Non-pigmented ciliary epithelial cell (primary cell): ENCODE measurements around a stretch of chr6.

- RRBS: no CpG with 5 or more reads among the region's 2 CpGs
These were observed 206.2 kb downstream of the PTPRK start for GRCh38 chr6:128313870-128314918.

GRCh38 chr6:128352429-128353273, 167.7 kb downstream of the PTPRK start:
- RRBS: no CpG with 5 or more reads among the region's 2 CpGs

DNA sequence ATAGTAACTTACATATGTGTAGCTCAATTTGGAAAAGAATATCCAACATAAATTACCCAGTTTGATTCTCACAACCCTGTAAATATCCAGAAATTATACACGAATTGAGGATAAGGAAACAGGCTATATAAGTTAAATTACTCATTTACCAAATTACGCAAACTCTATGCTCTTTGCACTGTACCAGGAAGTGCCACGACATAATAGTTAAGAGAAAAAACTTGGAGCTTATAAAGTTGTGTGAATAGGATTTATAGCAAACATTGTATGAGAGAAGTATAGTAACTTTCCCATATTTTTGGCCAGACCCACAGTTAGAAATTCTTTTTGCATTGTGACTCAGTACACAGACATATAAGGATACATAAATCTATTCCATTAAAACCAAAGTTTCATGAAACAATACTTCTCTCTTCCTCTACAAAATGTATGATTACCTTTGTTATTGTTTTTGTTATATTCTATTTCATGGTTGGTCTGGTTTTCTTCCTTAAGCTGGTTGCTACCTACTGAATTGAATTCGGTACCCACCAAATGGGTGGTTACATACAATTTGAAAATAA, 20.9 kb downstream of the PTPRK start:
- RRBS: no CpG with 5 or more reads among the region's 4 CpGs

DNA sequence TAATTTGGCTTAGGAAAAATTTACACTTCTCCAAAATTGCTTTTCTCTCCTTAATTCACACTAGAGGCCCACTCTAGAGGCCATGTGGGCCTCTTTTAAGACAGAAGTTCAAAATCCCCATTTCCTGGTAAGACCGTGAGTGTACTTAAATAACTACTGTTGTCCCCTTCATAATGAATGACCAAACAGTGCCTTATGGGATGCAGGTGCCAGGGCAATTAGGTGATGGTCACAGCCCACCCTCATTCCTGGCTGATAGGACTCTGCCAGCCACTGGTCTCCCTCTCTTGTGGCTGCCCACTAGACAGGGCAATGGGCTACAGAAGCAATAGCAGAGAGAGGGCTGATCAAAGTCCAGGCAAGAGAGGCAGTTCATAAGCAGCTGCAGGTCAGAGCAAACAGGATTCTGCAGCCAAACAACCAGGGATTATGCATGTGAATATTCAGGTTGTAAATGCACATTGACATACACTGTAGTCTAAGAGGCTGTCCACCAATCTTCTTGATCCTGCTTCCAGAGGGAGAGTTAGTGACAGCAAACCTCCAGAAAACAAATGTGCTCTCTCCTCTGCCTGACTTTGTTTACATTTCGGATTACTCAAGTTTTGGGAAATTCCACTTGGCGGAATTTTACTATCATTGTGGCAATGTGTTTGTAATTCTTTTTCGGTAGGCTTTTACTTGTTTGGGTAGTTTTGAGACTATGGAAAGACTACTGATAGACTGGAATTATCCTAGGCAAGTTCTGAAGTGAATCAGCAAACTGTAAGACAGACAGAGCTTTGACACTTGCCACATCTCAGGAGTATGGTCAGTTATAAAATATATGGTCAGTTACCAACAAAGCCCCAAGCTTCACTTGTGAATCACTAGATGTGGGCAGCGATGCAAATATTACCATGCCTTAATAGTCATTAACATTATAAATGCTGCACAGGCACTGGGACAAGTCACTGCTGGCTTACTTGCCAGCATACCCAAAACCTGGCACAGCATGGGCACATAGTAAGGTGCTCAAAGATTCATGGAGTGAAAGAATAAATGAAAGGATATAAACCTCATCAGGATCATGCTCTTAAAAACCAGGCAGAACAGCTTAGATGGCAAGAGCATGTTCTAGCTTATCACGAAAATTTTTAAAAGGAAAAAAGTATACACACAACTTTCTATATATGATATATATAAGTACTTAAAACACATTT, 12.7 kb downstream of the PTPRK start:
- RRBS: no CpG with 5 or more reads among the region's 6 CpGs

- RRBS: no CpG with 5 or more reads among the region's 2 CpGs
These were observed 3.9 kb downstream of the PTPRK start for GRCh38 chr6:128516522-128516951.

DNA sequence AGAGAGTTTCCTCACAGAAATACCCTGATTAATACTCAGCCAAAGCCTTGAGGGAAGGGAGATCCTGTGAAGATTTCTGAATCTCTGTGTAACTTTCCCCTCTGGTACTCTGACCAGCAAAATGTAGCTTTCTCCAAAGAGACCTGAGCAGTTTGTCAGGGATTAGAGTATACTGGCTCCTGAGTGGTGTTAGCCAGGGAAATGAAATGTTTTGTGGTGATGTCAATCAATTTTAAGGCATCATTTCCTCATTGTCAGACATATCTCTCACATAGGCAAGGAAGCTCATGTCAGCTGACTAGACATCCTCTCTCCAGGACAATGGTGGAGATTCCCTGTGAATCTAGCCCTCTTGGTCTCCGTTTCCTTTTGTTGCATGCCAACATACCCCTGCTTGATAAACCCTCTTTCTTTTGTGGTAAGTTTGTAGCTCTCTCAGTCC, 135.5 kb upstream of the PTPRK start:
- RRBS: no CpG with 5 or more reads among the region's 1 CpG

DNA sequence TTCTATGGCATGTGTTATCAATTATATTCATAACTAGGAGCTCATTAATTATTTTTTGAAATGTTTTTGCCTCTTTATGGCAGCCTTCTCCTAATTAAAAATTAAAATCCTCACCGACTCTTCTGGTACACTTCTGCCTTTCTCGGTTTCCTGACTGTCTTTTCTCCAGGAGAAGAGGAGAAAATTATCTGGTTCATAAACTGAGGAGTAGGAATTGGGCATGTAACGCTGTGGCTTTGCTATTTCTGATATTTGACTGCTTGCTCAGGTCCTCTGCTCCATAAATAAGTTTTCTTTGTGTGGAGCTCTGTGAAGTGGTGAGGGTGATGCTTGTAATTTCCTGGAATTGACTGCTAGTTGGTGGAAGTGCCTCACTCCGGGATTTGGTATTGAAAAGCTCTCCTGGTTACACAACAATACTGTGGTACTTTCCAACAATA, 25.2 kb upstream of the LAMA2 start:
- RRBS: no CpG with 5 or more reads among the region's 4 CpGs

- RRBS: no CpG with 5 or more reads among the region's 6 CpGs
These were observed 2.5 kb downstream of the LAMA2 start for GRCh38 chr6:128885421-128885882.

DNA sequence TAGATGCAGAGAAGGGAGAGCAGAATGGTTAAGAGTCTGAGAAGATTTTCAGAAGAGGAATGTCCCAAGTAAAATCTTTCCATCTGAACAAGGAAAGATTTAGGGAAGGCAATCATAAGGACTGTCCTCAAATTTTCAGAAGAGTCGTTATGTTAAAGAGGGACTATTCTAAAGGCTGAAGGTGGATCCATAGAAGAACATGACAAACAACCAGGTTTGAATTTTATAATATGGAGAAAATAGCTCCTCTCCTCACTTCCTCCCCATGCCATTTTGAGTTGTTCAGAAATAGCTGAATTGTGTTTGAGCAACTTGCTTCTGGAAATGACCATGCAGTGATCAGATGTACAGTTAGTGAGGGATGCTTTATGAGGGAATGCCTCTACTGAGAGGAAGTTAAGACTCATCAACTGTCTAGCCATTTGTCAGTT, 3.6 kb downstream of the LAMA2 start:
- RRBS: no CpG with 5 or more reads among the region's 1 CpG

DNA sequence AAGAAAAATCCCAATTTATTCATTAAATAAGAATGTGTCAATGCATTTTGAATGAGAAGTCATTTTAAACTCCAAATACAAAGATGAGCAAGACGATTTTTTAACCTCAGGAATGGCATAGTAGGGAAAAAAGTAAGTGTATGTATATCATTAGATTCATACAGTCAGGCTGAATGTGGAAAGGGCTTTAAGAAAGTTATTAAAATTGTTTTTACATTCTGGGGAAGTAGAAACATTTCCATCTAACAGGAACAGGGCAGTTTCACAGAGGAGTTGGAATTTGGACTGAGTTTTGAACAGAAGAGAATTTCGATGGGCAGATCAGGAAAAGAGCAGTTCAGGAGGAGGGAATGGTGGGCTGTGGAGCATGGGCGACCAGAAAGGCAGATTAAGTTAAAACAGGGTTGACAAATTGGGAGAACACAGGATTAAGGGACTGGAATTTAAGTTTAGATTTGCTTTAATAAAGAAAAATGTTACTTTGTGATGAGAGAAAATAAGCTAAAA, 29.7 kb downstream of the LAMA2 start:
- RRBS: no CpG with 5 or more reads among the region's 3 CpGs

DNA sequence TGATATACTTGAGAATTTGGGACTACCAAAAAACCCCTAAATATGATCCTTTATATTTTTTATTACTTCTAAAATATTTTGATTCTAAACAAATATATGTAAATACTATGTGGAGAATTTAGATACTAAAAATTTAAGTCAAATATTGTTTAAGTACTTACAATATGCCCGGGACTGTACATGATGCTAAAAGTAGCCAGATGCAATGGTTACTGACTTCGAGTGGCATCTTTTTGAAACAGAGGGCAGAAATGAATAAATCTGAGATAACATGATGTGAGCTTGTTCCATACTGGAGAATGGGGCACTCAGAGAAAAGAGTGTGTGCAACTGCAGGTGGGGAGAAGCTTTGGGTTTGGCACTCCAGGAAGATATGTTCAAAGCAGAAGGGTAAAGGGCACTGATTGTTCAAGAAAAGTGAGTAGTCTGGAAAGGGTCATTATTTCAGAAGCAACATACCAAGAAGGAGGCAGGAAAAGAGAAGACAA, 67.0 kb downstream of the LAMA2 start:
- RRBS: no CpG with 5 or more reads among the region's 2 CpGs

- RRBS: no CpG with 5 or more reads among the region's 1 CpG
These were observed 181.2 kb downstream of the LAMA2 start for GRCh38 chr6:129064009-129064589.

DNA sequence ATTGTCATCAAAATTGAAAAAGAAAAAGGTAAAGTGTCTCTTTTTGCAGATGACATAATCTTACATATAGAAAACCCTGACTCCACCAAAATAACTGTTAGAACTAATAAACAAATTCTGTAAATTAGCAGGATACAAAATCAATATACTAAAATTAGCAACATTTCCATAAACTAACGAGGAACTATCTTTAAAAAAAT, 182.4 kb downstream of the LAMA2 start:
- RRBS: no CpG with 5 or more reads among the region's 1 CpG

DNA sequence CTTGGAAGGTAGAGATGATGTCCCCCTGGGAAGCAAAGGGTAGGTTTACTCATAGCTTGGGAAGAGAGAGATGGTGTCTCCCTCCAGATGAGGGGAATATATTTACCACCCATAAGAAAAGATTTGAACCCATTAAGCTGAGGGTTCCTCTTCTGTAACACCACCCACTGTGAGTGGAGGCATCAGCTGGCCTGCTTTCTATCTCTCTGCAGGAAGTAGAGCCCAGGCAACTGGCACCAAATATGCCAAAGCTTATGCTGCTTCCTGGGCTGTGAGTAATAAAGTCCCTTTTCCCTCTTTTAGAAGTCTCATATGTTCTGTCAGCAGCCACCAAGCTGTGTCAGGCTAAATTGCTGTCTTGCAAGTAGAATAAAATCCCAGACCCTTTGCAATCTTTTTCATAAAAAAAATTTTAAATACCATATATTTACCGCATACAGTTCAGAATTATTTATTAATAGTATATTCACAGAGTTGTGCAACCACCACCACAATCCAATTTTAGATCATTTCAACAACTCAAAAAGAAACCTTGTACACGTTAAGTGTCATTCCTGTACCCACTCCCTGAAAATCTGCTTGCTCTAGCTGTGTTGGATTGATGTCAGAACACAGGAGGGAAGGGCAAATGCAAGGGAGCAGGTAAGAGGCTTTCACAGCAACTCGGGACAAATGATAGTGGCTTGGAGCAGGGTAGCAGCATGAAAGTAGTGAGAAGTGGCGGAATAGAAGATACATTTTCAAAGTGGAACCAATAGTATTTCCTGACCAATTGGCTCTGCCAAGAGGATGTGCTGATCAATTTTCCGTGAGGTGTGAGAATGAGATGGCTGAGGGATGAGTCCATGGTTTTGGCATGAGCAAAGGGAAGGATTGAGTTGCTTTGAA, 241.6 kb downstream of the LAMA2 start:
- RRBS: no CpG with 5 or more reads among the region's 5 CpGs

DNA sequence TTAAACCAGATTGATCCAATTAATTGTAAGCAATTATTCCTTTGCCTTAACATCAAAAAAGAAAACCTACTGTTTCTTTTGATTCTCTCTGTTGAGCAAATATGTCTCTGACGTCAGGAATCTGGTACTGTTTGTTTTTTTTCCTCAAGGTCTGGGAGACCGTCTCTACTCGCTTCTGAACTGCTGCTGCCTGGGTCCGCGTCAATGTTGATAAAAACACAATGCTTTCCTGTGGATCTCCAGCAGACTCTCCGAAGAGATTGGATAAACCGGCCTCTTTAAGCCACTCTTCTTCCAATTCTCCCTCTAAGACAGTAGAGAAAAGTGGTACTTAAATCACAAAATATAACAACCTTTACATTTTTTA, 71.7 kb downstream of the ARHGAP18 start:
- RRBS: no CpG with 5 or more reads among the region's 7 CpGs

GRCh38 chr6:129661648-129662296, 48.2 kb downstream of the ARHGAP18 start:
- RRBS: no CpG with 5 or more reads among the region's 6 CpGs

DNA sequence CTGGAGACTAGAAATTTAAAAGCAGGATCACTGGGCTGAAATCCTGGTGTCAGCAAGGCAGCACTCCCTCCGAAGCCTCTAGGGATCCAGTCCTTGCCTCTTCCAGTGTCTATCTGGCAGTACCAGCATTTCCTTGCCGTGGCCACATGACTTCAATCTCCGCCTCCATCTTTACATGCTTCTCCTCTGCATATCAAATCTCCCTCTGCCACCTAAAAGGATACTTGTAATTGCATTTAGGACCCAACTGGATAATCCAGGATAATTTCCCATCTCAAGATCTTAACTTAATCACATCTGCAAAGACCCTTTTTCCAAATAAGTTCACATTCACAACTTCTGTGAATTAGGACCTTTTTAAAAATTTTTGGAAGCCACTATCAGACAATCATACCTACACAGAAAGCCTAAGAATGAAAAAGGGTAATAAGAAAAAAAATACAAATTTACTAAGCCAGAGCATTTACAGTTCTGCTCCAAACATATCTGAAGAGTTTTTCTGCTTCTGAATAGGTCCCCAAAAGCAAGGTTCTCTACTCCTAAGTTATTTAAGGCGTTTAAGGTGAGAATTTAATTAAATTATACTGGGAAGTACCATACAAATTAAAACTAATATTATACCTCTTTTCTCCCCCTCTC, 30.0 kb downstream of the ARHGAP18 start:
- RRBS: no CpG with 5 or more reads among the region's 4 CpGs

GRCh38 chr6:130019903-130020839, 1.8 kb downstream of the L3MBTL3 start:
- RRBS: 2% methylated on average over 68 of the region's 115 CpGs

DNA sequence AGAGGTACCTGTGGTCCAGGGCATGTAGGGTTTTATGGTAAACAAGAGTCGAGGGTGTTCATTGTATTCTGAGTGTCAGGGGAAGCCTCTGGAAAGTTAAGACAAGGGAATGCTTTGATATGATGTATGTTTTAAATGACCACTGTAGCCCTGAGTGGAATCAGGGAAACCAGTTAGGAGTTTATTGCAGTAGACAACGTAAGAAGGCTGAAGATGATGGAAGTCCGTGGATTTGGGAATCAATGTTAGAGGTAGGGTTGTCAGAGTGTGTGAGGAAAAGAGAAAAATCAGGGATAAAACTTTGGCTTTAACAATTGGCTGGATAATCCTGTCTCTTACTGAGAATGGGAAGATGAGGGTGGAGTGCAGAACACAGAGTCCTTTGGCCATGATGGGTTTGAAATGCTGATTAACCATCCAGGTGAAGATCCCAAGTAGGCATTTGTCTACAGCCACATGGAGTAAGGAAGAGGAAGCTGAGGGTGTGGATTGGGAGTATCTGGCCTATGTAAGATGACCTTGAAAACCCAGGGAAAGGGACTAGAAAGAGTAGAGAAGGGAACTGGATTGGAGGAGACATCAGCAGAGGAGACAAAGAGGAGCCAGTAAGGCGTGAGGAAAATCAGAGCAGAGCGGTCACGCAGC, 36.0 kb downstream of the L3MBTL3 start:
- RRBS: no CpG with 5 or more reads among the region's 6 CpGs

DNA sequence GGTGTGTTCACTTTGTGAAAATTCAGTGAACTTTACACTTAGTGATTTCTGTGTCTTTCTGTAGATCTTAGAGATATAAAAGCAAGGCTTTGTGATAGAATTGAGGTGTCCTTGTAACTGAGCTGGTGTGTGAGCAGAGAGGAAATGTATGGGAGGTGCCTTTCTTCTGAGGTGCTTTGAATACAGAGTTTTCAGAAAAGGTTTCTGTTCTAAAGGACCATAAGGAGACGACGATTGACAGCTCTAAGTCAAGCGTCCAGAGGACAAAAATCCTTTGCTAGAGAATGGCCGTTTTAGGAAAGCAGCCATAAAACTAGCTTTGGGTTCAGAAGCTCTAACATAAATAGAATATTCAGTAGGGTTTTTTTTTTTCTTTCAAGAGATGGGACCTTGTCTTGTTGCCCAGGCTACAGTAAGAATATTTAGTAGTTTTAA, 90.3 kb downstream of the SAMD3 start:
- RRBS: no CpG with 5 or more reads among the region's 4 CpGs